Type B pancreatic cell (in vitro differentiated cells): ENCODE data around the genes ZNF451, KHDRBS2, RIMS1 and KCNQ5.

- PRO-cap = unidirectional peak, plus-strand start at chr6:57090041; unidirectional peak, plus-strand start at chr6:57090113; unidirectional peak, plus-strand start at chr6:57090139; unidirectional peak, plus-strand start at chr6:57090192
Observed at GRCh38 chr6:57089719-57090396, at the start of gene ZNF451. ZNF451 (plus strand) TSS chr6:57090188.

DNA sequence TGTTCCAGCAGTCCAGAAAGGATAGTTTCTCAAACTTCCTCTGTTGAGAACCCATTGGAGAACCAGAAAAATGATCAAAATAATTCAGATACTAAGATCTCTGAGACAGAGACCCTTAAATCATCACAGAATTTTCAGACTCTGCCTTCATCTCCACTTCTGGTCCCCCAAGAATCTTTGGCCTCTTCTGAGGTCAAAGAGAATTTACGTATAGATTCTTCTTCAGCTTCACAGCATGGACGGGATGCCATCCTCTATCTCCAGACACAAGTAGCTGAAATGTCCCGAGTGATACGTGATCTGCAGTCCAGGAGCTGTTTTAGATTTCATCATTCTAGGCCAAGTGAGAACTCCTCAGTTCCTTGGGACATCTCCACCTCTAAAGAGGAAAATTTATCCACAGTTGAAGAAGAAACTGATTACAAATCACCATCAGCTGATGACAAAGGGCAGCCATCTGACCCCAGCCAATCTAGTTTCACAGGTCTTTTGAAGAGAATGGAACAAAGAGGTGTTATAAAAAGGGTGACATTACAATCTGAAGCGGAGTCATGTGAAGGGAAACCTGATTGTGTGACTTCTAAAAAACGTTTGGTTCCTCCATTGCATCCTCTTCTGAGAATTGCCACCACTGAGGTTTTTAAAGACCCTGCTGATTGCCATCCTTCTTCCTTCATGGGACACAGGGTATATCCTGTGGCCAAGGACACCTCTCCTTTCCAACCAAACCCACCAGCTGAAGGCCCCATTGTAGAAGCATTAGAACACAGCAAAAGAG, 10.9 kb downstream of the ZNF451 start:
- PRO-cap = no peak

DNA sequence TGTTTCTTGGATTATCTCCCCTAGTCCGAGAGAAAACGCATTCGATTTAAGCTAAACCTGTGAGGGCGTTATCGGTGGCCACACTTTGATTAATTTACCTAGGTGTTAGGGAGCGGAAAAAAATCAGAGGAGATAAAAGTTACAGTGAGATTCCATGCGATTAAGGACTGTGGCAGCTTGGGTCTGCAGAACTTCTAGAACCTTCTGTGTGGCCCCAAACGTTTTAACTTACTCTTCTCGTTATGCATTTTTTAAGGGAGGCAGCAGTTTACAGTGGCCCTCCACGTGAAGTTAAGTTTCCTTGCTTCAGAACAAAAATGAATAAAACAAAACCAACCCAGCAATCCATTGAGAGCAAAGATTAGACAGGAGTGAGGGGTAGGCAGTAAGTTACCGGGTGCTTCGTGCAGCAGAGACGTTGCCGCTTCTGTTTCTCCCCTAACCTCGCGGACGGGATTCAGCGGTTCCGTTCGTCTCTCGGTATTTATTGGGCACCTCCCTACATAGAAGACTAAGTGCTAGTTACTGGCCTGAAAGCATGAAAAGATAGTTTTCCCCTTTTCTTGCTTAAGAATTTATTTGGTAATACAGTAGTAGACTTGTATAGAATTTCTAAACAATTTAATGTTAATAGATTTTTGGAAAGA, 979 bp downstream of the BAG2 start:
- PRO-cap = no peak

DNA sequence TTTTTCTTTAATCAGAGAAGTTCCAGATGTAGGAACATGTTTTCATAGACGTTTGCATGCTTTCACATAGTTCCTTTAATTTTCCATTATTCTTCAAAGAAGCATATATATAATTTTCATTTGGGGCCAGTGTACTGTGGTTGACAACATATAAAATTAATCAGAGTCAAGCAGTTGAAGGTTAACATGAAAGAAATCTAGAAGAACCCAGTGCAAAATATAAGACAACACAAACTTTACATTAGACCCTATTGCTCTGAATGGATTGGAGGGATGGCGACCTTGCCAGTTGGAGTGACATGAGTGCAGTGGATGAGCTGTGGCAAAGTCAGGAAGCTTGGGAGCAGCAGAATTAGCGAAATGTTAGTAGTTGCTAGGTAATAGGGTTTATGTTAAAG, 105.8 kb downstream of the PRIM2 start:
- PRO-cap = no peak

- PRO-cap = no peak
Observed at GRCh38 chr6:60655352-60655877, 1630.6 kb downstream of the KHDRBS2 start.

DNA sequence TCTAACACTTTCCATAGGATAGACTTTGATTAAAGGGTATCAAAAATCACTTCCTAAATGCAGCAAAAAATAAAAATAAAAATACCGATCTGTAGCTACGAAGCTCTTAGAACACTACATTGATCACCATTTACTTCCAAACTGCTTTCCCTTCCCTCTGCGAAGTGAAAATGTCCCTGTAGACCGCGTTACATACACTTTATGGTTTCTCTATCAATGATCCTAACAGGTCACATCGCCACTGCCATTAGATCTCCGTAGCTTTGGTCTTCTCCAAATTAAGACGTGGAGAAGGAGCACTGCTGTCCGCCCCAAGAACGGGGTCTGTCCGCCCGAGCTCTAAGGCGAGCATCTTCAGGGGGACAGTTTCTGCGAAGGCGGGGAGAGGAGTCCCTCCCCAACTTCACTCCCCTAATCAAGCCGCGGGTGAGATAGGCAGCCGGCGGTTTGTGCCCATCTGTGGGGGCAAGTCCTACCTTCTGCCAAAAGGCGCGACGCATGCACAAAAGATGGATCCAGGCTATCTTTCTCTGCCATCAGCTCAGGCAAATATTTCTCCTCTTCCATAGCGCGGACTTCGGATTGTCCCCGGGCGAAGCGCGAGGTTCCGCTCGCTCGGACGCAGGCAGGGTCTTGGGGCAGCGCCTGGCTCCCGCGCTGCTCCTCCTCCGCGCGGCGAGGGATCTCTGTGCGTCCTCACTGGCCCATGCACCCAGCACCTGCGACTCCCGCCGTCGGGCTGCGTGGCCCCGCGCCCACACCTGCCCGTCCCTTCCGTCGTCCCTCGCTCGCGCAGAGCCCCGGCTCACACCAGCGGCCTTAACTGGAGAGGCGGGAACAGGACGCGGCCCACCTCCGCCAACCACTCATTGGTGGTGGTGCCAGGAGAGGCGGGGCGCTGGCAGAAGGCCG, at the start of gene KHDRBS2:
Gene KHDRBS2 (minus strand): TSS at position 844 of the 912 bp plus-strand sequence.
- PRO-cap = bidirectional peak, plus-strand start outside the sequence, minus-strand start at position 794 of the sequence

GRCh38 chr6:62450267-62450811, 164.3 kb upstream of the KHDRBS2 start:
- PRO-cap = no peak

GRCh38 chr6:63563286-63563638, 9.0 kb upstream of the PTP4A1 start:
- PRO-cap = no peak

DNA sequence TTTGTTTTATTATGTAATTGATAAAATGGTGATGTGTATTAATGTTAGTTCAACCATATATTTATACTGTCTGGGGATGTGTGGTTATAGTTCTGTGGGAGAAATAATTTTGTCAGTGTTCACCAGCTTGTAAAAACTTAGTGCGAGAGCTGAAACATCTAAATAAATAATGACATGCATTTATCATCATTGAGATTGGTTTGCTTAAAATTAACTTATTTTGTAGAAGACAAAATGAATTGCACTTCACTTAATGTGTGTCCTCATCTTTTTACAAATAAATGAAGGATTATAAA, 8.9 kb downstream of the PTP4A1 start:
- PRO-cap = no peak

DNA sequence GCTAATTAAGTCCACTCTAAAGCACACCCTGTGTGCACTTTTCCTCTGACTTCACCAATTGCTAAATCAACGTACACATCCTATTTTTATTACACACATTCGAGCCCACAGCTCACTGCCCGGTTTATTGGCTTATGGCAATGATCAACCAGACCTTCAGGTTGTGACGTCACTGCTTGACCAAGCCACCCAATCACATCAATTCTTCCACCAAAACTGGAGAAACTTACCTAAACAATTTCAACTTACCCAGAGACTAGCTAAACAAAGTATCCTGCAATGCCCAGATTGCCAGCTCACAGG, 666.4 kb downstream of the PHF3 start:
- PRO-cap = no peak

DNA sequence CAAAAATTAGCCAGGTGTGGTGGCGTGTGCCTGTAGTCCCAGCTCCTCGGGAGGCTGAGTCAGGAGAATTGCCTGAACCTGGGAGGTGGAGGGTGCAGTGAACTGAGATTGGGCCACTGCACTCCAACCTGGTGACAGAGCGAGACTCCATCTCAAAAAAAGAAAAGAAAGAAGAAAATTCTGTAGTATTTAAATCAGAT, 622.0 kb upstream of the EYS start:
- PRO-cap = no peak

DNA sequence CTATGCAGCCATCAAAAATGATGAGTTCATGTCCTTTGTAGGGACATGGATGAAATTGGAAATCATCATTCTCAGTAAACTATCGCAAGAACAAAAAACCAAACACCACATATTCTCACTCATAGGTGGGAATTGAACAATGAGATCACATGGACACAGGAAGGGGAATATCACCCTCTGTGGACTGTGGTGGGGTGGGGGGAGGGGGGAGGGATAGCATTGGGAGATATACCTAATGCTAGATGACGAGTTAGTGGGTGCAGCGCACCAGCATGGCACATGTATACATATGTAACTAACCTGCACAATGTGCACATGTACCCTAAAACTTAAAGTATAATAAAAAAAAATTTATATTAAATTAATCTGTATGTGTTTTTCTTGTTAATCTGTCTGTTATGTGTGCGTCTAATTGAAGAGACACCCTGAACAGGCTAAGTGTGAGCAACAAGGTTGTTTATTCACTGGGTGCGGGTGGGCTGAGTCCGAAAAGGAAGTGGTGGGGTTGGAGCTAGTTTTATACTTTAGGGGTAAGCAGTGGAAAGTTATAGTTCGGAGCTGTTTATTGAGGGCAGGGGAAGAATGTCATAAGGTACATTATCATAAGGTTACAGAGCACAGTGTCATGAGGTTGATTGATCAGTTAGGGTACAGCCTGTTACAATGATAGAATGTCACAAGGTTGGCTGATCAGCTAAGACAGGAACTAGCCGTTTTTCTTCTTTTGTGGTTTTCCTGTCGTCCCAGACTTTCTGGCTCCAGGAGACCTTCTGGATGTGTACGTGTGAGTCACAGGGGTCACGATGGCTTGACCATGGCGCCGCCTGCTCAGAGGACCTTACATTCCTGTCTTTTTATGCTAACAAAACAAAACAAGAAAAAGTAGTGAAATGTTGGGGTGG, 754.2 kb upstream of the ADGRB3 start:
- PRO-cap = no peak

GRCh38 chr6:69937667-69938231, 71.4 kb downstream of the COL19A1 start:
- PRO-cap = no peak

DNA sequence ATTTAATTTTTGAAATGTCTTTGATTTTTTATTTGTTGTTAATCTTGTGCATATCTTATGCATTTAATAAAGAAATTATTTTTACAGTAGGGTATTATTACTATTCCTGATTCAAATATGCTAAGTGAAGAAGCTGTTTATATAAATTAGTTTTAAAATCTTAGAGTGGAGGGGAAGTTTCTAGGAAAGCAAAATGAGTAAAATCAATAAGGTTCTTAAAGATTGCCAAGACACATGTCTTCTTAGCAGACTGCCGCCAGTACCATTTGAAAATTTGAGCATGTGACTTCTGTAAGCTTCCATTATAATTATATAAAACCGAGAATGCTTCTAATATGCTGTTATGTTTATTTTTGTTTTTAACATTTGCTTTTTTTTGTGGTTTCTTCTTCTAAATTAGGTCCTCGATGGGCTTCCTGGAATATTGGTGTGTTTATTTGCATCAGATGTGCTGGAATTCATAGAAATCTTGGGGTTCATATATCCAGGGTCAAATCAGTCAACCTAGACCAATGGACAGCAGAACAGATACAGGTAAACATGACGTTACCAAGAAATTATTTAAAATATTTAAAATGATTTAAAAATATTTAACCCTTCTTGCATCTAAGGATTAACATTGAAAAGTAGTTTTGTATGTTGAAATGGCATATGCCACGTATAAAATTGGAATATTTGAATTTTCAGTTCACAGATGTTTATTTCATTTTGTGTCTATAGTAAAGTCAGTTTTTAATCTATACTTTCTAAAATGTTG, 64.5 kb downstream of the SMAP1 start:
- PRO-cap = no peak

DNA sequence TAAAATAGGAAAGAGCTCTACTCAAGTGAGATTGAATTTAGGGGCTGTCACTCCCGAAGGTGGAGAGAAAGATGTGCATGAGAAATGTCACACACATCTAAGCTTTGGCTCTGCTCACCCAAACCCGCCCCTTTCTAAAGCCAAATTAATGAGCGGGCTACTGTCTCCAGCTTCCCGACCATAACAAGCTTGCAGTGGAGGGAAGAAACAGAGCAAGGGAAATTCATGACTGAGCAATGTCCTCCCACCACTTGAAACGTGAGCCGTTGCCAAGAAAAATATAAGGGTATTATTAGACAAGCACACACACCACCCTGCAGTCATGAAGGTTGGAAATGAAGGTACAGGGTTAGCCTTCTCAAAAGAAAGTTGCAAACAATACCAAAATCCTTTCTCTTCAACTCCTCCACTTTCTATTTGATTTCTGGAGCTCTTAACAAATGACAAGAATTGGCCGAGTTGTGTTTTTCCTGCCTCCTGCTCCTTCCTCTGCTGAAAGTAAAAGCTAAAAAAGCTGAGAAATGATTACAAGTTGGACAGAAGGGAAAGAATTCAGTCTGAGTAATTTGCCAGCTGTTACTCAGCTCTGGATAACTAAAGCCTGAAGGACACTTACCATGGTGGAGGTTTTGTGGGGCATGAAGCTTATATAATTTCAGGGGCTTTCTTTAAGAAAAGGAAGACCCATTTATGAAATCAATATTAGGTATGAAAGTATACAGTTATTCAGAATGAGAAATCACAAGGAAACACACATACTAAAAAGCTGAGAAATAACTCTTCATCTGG, 151.1 kb upstream of the B3GAT2 start:
- PRO-cap = no peak

- PRO-cap = no peak
Observed at GRCh38 chr6:71294009-71294949, 5.7 kb downstream of the OGFRL1 start.

DNA sequence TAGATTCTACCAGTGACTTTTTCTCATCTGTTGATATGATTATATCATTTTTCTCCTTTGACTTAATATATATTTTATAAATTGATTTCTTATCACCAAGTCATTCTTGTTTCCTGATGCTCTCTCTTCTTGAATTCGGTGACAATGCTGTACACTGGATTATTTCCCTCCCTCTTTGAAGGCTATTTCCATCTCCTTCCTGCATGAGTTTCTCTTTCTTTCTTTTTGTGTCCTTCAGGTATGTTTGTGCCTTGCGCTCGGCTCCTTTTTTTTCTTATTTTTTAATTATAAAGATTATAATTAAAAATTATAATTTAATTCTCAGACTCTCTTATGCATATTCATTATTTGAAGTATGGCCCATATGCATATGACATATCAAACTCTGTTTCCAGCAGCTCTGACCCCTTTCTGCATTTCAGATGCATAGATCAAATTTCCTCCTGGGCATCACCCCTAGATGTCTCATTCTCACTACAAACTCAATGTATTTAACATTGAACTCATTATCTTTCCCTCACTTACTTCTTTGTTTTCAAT, 232.8 kb upstream of the RIMS1 start:
- PRO-cap = no peak

DNA sequence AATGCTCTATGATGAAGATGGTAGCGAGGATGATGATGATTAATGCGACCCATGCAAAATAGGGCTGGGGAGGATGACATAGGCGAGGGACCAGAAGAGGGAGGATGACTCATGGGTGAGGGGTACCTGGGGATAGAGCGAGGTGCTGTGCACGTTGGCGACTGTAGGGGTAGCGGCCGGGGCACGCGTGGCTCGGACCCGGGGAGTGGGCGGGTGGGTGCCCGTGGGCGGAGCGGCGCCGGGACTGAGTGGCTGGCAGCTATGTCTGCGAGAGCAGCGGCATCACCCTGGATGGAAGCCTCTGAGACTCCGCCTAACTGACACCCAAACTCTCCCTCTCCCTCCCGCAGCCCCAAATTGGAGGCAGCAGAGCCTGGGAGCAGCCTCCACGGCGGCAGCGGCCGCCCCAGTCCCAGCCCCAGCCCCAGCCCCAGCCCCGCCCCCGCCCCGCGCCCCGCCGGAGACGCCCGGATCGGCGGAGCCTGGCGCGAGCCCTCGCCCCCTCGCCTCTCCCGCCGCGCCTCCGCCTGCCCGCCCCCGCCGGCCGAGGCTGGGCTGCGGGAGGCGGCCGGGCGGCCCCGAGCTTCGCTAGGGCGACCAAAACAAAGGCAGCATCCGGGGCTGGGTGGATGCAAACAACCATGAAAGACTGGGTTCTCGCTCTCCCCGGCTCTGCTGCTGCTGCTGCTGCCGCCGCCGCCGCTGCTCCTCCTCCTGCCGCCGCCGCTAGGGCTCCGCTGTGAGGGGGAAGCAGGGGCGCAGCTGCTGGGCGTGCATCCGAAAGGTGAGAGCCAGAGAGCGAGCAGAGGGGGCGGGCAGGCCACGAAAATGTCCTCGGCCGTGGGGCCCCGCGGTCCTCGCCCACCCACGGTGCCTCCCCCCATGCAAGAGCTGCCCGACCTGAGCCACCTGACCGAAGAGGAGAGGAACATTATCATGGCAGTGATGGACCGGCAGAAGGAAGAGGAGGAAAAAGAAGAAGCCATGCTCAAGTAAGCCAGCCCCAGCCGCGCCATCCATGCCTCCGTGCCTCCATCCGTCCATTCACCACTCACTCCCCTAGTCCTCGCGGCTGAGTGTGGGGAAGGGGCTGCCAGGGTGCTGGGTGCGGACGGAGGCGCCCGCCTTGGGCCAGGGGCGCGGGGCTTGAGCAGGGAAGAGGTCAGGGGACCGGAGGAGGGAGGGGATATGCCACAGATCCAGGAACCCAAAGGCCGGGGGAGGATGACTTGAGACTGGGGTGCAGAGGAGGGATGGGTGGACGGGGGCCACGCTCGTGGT, at the start of gene RIMS1:
Gene RIMS1 (plus strand): TSS at position 355 of the 1,281 bp plus-strand sequence.
- PRO-cap = no peak

GRCh38 chr6:72620969-72621949, 605 bp upstream of the KCNQ5 start:
- PRO-cap = no peak

GRCh38 chr6:72621950-72622722, at the start of gene KCNQ5:
KCNQ5 (plus strand) TSS chr6:72622064.
- PRO-cap = no peak